Spleen (tissue), 7 donors: ENCODE results near the gene TSKU.

- PRO-cap, 4 experiments, result peak in 4 of 4 experiments; most common plus-strand start chr11:75584065 (in 1); most common minus-strand start chr11:75584198 (in 2)
- RAMPAGE, long total RNA, 4 experiments, result no peak in any of the 4 experiments
Observed at GRCh38 chr11:75583621-75584376, 21.7 kb downstream of the SERPINH1 start.

DNA sequence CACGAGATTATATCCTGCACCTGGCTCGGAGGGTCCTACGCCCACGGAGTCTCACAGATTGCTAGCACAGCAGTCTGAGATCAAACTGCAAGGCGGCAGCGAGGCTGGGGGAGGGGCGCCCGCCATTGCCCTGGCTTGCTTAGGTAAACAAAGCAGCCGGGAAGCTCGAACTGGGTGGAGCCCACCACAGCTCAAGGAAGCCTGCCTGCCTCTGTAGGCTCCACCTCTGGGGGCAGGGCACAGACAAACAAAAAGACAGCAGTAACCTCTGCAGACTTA is 19.7 kb upstream of the DGAT2 start:
- PRO-cap, 4 experiments, result no peak in any of the 4 experiments
- RAMPAGE, long total RNA, 4 experiments, result no peak in any of the 4 experiments

DNA sequence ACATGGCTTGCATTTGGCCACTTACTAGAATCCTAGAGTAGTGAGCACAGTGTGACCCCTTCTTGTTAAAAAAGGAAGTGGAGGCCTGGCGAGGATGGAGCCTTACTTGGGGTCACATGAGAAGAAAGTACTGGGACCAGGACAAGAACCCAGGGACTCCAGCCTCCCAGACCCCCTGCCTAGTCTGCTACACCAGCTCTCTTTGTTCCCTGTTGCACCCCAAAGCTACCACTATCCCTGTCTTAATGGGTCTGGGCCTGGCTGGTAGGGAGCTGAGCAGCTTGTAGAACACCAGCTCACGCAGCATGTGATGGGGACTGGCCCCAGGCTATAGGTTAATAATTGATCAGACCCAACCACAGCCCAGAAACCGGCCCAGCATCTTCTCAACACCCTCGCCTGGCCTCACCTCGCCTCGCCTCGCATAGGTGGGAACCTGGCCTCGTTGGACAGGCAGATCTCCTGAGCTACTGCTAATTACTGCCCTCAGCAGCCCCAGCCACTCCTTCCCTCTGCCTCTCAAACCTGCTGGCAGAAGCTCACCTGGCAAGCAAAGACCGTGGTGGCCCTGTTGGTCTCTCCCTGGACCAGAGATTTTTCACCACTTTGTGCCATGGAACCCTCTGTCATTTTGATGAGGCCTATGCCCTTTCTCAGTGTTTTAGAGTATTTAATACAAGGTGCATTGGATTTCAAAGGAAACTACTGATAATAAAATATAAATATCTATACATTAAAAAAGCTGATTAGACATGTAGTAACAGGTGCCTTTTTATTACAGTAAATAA is 17.8 kb downstream of the DGAT2 start:
- PRO-cap, 4 experiments, result no peak in any of the 4 experiments
- RAMPAGE, long total RNA, 4 experiments, result no peak in any of the 4 experiments

GRCh38 chr11:76005689-76005932 is 190.6 kb downstream of the UVRAG start:
- PRO-cap, 4 experiments, result peak in 1 of 4 experiments; most common plus-strand start chr11:76005859 (in 1)
- RAMPAGE, long total RNA, 4 experiments, result no peak in any of the 4 experiments

DNA sequence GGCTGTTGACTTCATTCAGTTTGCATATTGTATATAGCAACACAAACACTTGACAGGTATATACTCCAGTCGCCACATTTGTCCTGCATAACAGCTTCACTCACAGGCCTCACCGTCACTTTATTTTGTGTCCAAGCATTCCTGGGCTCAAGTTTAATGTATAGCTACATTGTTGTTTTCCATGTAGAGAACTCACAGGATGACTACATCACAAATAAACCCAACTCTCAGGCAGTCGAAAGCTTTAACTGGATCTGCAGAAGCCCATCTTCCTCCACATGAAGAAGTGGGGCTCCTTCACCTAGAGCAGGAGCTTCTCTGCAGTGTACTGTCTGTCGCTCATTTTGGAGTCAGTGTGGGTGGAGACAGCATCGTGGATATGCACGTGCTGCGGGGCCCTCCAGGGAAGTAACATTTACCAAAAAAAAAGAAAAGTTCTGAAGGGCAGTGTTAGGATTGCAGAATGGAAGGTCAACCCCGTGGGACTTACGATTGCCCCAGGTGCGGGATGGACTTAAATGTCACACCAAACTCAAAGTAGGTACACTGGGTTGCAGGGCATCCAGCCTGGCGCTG is 63.5 kb downstream of the WNT11 start:
- PRO-cap, 4 experiments, result peak in 4 of 4 experiments; most common plus-strand start position 189 of the sequence (in 4); most common minus-strand start position 204 of the sequence (in 1)
- RAMPAGE, long total RNA, 4 experiments, result no peak in any of the 4 experiments

DNA sequence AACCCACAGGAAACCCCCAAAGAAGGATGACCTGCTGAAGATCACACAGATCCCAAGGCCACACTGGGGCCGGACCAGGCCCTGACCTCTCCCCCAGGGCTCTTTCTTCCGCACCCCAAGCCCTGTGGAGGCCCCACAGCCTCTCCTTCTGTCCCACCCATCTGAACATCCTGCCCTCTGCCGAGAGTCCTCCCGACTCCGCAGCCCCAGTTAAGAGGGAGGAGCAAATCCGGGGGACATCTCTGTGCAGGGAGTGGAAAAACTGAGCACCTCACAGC is 57.4 kb downstream of the WNT11 start:
- PRO-cap, 4 experiments, result no peak in any of the 4 experiments
- RAMPAGE, long total RNA, 4 experiments, result no peak in any of the 4 experiments

DNA sequence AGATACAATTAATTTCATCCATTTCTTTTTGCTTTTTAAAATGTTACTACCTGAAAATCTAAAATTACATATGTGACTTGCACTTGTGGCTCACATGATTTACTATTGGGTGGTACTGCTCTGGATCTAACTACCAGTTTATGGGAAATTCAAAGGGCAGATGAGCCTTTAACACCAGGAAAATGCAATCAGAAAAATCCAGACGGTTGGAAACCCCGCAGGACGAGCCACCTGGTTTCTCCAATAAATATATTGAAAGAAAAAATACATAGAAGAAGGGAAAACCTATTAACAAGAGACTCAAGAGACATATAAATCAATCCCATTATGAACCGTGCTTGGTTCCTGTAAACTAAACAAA is 55.2 kb downstream of the WNT11 start:
- PRO-cap, 4 experiments, result no peak in any of the 4 experiments
- RAMPAGE, long total RNA, 4 experiments, result no peak in any of the 4 experiments

GRCh38 chr11:76184458-76185184 is 21.7 kb downstream of the WNT11 start:
- PRO-cap, 4 experiments, result no peak in any of the 4 experiments
- RAMPAGE, long total RNA, 4 experiments, result no peak in any of the 4 experiments

- PRO-cap, 4 experiments, result peak in 4 of 4 experiments; most common plus-strand start chr11:76209058 (in 3); most common minus-strand start chr11:76208835 (in 4)
- RAMPAGE, long total RNA, 4 experiments, result start-site peak on the plus strand in 1 of 4 experiments, at chr11:76208985-76209058 at its widest, 8 reads per replicate
Observed at GRCh38 chr11:76208523-76209133, 2.3 kb upstream of the WNT11 start.

GRCh38 chr11:76210415-76211335 is 4.4 kb upstream of the WNT11 start:
- PRO-cap, 4 experiments, result peak in 4 of 4 experiments; most common minus-strand start chr11:76210761 (in 4)
- RAMPAGE, long total RNA, 4 experiments, result no peak in any of the 4 experiments

DNA sequence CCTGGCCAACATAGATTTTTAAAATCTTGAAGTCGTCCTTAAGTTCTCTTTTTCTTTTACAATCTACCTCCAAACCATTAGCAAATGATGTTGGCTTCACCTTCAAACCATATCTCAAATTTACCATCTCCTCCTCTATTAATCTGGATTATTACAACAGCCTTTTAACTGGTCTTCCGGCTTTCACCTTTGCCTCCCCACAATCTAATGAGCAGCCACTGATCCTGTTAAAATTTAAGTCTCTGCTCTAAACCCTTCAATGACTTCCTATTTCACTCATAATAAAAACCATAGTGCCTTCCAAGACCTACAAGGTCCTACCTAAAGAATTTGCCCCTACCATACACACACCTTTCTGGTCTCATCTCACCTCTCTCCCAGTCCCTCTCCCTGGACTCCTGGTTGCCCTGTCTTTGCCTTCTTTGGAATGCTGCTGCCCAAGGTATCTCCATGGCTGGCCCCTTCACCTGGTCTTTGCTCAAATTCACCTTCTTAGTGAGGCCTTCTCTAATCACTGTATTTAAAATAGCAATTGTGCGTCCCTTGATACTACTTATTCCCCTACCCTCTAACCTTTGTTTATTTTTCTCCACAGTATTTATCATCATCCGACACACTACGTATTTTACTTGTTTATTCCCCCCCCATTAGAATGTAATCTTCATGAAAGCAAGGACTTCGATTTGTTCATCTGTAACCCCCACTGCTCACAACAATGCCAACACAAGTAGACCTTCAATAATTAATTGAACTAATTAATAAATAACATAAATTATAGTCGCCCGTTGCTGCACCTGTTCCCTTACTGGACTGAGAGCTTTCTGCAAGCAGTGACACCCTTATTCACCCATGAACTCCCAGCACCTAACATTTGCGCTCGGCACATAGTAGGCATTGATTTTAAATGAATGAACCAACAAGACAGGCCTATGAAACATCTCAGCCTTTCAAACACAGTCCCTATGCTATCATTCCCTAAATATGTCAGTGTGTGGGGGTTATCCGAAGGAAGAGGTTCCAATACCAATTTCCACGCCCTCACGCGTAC is 1.5 kb downstream of the THAP12 start:
- PRO-cap, 4 experiments, result no peak in any of the 4 experiments
- RAMPAGE, long total RNA, 4 experiments, result no peak in any of the 4 experiments

- PRO-cap, 4 experiments, result peak in 2 of 4 experiments; most common plus-strand start chr11:76577478 (in 1)
- RAMPAGE, long total RNA, 4 experiments, result no peak in any of the 4 experiments
Observed at GRCh38 chr11:76577048-76577817, 93.3 kb downstream of the LRRC32 start.

GRCh38 chr11:76588367-76589133 is 82.0 kb downstream of the LRRC32 start:
- PRO-cap, 4 experiments, result peak in 4 of 4 experiments; most common plus-strand start chr11:76588737 (in 2); most common minus-strand start chr11:76588499 (in 3)
- RAMPAGE, long total RNA, 4 experiments, result no peak in any of the 4 experiments

GRCh38 chr11:76765939-76766649 is 17.1 kb upstream of the TSKU start:
- PRO-cap, 4 experiments, result no peak in any of the 4 experiments
- RAMPAGE, long total RNA, 4 experiments, result no peak in any of the 4 experiments

DNA sequence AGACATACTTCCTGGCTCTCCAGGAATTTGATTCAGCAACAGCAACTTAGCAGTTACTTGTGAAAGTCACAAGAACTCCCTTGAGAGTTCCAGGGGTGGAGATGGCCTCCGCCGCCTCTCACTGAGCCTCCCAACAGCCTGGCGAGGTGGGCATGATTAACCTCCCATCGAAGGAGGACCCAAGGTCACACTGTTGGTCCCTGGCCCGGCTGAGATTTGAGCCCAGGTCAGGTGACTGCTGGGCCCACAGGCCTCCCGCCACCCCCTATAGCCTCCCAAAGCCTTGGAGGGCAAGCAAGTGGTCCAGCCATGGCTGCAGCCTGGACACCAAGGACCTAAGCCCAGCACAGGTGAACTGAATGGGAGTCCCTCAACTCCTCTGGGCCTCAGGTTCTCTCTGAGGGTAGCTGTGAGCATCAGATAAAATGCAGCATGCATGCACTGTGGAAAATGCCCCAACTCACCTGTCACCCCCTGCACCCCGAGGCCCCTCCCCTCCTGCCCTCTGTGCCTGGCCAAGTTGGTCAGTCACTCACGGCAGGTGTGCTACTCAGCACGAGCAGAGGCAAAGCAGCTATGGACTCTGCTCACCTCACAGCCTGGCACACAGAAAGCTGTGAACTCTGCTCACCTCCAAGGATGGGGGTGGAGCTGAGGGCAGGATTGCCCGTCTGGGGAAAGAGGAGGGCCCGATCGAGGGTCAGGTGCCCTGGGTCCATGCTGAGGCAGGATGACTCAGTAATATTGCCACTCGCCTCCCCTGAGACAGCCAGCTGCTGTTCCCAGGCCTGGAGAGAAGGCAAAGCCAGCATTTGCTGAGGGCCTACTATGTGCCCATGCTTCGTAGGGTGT is 13.8 kb upstream of the TSKU start:
- PRO-cap, 4 experiments, result no peak in any of the 4 experiments
- RAMPAGE, long total RNA, 4 experiments, result no peak in any of the 4 experiments

GRCh38 chr11:76782528-76783619 is at the start of gene TSKU:
TSS of gene TSKU (plus strand) at chr11:76783356.
- PRO-cap, 4 experiments, result peak in 4 of 4 experiments; most common plus-strand start chr11:76783329 (in 4); most common minus-strand start chr11:76783019 (in 4)
- RAMPAGE, long total RNA, 4 experiments, result start-site peak on the minus strand in 3 of 4 experiments, at chr11:76783053-76783068 at its widest, 8 to 12 reads per replicate

DNA sequence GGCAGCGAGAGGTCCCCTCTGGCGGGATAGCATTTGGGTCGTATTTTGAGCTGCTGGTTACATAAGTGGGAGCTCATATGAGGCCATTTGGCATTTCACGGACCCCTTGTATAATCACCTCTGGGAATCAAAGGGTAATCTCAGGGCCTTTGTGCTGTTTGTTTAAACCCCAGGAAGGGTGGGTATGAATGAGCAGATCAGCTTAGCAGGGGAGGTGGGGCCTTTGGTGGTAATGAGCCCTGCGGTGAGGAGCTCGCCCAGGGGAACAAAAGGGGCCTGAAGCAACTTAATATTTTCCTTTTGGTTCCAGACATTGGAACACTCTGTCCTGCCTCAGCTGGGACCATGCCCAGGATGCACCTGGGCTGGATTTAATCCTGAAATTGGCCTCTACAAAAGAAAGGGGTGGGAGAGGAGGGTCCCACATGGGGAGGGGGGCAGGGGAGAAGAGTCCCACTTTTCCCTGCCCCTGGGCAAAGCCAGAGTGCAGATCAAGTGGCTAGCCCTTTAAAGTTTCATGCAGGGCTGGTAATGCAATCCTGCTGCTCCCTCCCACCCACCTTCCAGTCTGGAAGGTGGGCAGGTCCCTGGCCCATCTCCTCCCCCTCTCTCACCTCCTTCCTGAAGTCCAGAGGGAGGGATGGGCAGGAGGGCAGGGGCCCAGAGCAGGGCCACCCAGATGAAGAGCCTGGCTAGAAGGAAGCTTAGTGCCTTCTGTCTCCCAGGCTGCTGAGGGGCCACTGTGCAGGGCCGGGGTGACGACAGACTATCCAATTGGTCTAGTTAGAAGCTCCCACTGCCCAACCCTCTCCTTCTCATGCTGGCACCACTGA is 10.5 kb downstream of the TSKU start:
- PRO-cap, 4 experiments, result no peak in any of the 4 experiments
- RAMPAGE, long total RNA, 4 experiments, result no peak in any of the 4 experiments

DNA sequence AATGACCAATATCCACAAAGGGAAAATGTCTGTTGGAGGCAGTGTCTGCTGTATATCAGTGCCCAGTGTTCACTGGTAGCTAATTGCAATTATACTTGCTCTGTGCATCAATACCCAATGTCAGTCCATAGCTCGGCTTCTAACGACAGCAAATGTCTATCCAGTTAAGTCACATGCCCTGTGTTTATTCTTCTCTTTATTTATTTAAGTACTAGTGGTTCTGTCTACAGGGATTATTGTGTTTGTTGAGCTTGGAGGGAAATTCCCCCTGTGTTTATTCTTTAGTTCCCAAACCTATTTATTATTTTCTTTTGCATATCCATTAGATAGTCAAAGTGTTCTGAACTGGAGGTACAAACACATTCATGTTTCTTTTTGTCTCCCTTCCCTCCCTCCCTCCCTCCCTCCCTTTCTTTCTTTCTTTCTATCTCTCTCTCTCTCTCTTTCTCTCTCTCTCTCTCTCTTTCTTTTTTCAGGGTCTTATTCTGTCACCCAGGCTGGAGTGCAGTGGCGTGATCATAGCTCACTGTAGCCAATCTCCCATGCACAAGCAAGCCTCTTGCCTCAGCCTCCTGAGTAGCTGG is 18.7 kb downstream of the TSKU start:
- PRO-cap, 4 experiments, result no peak in any of the 4 experiments
- RAMPAGE, long total RNA, 4 experiments, result no peak in any of the 4 experiments

GRCh38 chr11:76820017-76820482 is 36.9 kb downstream of the TSKU start:
- PRO-cap, 4 experiments, result peak in 4 of 4 experiments; most common plus-strand start chr11:76820129 (in 2)
- RAMPAGE, long total RNA, 4 experiments, result no peak in any of the 4 experiments

DNA sequence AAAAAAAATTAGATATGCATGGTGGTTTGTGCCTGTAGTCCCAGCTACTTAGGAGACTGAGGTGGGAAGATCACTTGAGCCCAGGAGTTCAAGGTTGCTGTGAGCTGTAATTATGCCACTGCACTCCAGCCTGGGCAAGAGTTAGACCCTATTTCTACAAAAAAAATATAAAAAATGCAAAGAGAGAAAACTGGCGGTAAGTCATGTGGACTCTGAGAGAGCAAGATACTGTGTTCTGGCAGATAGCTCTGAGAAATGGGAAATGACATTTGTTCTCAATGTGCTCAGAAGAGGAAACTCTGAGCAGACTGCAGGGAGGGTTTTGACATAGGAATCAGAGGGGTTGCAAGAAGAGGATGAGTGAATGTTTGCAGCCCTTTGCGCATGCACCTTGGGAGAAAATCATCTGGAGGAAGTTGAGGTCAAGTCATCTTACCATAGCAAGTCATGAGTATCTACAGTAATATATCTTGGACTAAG is 2.4 kb downstream of the ACER3 start:
- PRO-cap, 4 experiments, result peak in 3 of 4 experiments; most common minus-strand start position 264 of the sequence (in 3)
- RAMPAGE, long total RNA, 4 experiments, result no peak in any of the 4 experiments